ENCODE measurements around the genes CCDC54 and DPPA2.

DNA sequence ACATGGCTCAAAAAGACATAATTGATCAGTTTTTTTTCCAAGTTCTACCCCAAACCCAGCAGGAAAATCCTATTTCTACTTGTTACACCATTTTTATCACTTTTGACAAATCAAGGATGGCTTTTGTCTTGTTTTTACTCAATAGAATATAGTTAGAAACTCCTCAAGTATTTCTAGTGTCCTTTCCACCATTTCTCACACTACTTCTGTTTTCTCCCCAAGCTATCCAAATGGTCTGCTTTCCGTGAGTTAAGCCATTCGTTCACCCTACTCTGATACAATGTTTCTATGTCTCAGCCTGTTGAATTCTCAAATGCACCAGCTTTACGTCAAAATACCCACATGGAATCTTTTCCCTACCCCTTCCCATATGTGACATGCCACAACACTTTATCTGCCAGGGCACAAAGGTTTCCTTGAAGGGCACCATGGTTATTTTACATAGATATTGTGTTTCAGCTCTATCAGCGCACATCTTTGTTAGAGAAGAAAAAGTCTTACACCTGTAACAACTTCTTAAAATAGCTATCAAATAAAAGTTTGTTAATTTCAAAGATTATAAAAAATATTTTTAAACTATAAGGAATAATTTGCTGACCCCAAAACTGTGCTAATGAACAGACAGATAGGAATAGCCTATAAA lies 84.0 kb downstream of the CBLB start:
- PRO-cap: no peak

GRCh38 chr3:107209353-107210101 lies 167.7 kb upstream of the CCDC54 start:
- PRO-cap: no peak

DNA sequence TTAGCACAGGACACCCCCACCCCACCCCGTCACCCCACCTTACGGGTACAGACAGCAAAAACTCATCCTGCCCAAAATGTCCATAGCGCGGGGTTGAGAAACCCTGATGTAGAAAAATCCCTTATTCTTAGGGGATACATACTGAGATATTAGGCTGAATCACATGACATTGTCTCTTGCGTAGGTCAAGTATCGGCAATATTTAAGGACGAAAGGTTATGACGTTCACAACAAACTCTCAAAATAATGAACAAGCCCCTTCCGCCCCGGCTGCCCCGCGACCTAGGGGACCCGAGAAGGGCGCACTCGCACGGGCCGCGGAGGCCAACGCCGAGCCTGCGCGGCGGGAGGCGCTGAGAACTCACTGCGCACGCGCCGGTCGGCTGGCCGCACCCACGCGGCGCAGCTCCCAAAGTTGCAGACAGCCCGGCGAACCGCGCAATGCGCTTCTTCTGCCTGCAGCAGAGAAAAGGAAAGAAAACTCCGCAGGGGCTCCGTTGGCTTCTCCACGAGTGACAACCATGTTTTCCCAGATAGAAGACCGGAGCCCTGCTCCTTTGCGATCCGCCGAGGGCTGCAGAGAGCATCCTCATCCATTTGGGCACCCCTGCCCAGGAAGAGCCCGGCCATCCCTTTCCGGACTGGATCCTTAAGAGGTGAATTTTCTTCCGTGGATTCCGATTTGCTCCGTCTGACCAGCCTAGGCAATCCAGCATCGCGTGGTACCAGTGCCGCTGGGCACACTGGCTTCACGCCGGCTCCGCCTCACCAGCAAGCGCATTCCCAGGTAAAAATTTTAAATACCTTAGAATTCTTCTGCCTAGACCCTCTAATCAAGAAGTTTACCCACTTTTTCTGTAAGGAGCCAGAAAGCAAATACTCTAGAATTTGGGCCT lies 136.7 kb upstream of the CCDC54 start:
- PRO-cap: bidirectional peak, plus-strand start at position 412 of the sequence, minus-strand start at position 363 of the sequence

GRCh38 chr3:107377174-107377598 lies at the start of gene CCDC54:
Gene CCDC54 (plus strand): TSS chr3:107377439.
- PRO-cap: no peak

- PRO-cap: no peak
Observed at GRCh38 chr3:107760987-107761682, 238.4 kb downstream of the BBX start.

DNA sequence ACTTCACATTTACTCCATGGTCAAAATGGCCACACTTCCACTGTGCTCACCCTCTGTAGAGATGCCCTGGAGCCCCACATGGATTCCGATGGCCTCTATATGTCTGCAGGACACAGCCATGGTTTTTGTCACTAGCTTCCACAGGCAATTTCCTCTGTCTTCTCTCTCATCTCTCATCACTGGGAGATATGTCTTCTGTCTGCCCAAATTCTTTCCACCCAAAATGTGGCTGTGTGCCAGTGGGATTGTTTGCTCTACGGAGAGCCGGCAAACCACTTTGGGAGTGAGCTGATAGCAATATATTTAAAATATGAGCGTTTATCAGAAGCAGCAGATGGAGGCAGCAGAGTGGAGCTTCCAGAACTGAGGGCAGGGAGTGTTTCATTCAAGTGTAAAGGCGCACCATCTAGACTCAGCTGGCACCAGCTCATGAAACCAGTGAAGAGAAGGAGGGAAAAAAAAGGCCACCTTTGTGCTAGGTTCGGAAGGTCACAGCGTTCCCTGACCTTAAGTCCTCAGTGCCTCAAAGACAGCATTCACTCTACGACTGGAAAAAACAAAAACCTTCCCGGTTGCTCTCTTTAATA lies 13.5 kb upstream of the CD47 start:
- PRO-cap: no peak

GRCh38 chr3:108127144-108127697 lies 36.4 kb upstream of the CD47 start:
- PRO-cap: no peak

DNA sequence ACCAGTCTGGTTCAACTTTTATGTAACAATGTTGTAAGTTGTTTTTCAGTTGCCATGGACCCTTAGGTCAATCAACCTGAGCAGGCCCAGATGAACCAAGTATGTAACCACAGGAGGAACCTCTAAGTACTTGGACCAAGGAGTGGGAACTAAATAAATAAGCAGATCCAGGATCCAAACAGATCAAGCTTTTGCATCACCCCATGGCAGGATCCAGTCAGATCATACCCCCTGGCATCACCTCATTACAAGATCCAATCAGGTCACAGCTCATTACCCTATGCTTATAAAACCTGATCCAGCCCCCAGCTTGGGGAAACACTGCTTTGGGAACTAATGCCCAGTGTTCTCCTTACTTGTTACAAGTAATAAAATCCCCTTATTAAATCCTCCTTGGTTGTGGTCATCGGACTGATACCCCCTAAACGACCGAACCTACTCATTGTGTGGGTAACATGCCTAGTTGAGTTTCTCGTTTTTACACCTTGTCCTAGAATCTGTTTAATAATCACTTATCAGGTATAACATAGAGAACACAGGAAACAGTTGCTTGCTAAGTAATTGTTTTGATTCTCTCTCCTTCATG lies 28.7 kb upstream of the IFT57 start:
- PRO-cap: no peak

DNA sequence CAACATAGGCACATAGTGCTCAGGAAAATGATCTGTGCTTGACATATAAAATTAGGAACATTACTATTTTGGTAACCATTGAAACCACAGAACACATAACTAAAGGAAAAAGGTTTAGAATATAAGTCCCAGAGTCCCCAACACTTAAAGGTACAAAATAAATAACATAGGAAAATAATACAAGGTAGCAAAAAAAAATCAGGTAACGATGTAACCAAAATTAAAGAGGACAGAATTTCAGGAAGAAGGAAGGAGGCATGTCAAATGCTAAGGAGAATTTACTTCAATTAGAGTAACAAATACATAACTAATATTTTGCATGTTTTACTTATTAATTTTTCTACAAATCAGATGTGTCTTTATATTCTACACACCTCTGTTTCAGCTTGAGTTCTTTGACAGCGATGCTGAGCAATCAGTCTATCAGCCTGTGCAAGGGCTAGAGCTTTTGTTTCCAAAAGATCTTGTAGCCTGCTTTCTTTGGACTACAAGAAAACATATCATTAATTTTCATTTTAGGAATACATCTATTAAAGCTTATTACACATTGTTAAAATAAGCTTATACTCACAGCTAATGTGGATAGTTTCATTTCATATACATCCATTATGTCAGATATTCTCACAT lies 29.7 kb downstream of the CIP2A start:
- PRO-cap: no peak

- PRO-cap: no peak
Observed at GRCh38 chr3:108756865-108757266, 344 bp downstream of the RETNLB start.

GRCh38 chr3:109316092-109316978 lies at the start of gene DPPA2:
Gene DPPA2 (minus strand): TSS chr3:109316517.
- PRO-cap: no peak

- PRO-cap: no peak
Observed at GRCh38 chr3:109409962-109410406, 72.6 kb upstream of the DPPA4 start.

DNA sequence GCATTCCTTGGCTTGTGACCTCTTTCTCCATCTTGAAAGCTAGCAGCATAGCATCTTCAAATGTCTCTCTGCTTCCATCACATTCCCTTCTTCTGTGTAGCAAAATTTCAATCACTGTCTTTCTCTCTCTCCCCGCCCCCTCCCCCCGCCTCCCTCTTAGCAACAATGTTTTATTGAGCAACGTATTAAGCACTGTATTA lies 373.8 kb upstream of the NECTIN3 start:
- PRO-cap: no peak

GRCh38 chr3:110969576-110969938 lies 102.1 kb upstream of the NECTIN3 start:
- PRO-cap: no peak

GRCh38 chr3:111019061-111019424 lies 52.6 kb upstream of the NECTIN3 start:
- PRO-cap: no peak

DNA sequence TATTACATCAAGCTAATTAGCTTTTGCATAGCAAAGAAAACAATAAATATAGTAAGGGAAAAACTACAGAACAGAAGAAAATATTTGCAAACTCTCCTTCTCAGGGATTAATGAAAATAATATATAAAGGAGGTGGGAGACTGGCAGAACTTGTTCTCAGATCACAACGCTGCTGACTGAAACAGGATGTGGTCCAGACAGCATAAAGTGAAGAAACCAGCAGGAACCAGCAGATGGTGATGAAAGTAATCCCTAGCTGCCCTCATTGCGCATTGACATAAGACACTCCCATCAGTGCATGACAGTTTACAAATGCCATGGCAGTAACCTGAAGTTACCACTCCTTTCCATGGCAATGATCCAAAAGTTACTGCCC lies 149.2 kb upstream of the CD96 start:
- PRO-cap: no peak

DNA sequence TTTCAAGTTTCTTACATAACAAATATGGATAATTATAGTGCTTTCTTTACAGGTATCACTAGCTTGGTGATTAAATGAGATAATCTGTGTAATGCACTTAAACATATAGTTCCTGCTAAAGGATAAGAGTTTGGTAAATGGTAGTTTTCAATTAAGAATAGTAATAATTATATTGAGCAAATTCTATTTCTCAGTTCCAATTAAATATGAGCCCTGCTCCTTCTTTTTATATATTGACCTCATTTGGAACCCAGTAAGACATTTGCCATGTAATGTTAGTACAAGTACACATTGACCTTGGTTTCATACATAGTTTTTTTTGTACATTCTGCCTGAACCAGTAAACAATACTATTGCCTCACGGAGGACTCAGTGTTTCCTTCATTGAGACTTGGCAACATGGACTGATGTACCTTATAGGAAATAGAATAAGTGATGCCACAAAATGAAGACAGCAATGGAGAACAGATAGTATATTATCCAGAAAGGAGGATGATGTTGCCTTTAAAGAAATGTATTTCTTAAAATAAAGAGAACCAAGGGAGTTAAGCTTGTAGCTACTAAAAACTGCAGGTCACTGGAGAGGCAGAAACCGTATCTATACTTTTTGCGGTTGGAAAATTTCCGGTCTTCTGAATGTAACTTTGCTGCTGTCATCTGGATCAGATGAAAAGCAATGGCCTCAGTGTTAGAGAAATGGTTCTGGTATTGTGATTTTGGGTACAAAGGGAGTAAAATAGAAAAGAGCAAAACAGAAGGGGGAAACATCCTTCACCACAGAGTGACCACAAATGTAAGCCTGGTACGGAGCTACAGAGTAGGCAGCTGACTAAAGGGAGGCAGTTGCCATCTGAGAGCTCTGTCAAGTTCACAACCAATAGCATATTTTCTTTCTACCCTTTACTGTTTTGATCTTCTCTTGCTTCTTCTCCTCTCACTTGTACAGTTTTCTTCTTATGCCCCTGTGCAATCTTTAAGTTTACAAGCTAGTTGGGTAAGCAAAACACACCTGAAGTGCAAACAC lies 5.4 kb downstream of the CD96 start:
- PRO-cap: no peak

DNA sequence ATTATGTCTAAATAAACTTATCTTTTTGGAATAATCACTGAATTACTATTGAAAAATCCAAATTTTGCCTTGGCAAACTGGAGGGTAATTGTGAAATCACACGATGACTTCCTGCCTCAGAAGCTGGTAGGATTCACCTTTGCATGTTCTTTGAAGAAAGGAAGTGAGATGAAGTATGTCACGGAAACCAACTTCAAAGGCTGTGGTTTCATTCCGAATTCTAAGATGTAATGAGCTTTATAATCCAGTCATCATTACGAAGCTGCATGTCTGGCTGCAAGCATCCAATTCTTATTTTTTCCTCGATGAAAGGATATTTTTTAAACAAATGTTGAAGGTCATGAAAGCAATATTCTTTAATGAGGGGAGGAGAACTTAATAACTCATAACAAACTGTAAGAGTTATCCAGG lies 15.1 kb upstream of the ZBED2 start:
- PRO-cap: no peak

- PRO-cap: no peak
Observed at GRCh38 chr3:111610667-111611226, 15.6 kb upstream of the ZBED2 start.

GRCh38 chr3:111735475-111735803 lies 61.0 kb downstream of the PLCXD2 start:
- PRO-cap: no peak